Measurements from ENCODE around the genes DGCR2 and CDC45.

DNA sequence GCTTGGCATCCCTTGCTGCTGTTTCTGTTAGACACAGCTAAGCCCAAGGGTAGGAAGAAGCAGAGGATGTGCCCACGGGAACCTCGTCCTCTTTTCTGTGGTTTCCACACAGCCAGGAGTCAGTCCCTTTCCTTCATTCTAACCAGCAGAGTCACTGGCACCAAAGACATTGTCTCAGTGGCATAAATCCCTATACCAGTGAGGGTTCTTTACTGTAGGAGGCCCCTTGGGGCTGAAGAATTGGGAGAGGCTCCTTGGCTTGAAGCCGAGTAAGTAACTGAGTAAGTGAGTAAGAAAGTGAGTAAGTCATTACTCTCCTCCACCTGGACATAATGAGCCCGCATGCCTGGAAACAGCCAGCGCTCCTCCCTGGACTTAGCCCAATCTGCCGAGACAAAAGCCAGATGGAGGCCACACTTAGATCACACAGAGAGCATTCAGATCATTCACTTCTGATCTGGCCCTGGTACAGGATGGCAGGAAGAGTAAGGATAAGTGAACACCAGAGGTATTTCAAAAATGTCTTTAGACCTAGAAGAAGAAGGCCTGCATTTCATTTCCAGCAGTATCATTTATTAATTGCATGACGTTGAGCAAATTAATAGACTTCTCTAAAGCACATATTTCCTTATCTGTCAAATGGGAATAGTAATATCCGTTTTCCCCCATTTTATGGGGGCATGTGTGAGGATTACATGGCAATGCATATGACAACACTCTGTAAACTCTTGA lies 8.1 kb upstream of the MICAL3 start:
- RRBS: no CpG with 5 or more reads among the region's 8 CpGs
CAGE:
- cytosol, long polyA plus RNA: no peak
- long polyA plus RNA: no peak
- nucleus, long polyA plus RNA: no peak

- RRBS: no CpG with 5 or more reads among the region's 13 CpGs
CAGE:
- cytosol, long polyA plus RNA: no peak
- long polyA plus RNA: no peak
- nucleus, long polyA plus RNA: no peak
These were observed 12.4 kb upstream of the PEX26 start for GRCh38 chr22:18065302-18065867.

DNA sequence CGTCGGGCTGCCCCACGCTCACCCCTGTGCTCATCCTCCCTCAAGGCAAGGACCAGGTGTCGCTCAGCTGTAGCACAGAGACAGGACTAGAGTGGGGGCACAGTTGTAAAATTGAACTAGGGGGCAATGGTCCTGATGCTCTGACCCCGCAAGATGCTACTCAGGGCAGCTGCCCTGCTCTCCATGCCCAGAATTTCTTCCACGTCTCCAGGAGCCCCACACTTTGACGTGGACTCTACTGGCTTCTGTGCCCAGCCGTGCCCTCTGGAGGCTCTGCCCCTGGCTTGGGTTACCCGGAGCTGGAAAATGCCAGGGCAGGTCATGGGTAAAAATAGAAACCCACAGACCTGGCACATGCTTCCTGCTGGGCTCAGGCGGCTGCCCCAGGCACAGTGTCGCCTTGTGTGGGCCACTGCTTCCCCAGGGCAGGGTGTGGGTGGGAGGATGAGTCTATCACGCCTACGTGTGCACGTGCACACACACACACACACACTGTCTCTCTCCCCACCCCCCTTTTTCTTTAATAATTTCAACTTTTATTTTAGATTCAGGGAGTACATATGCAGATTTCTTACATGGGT lies 9.1 kb downstream of the TUBA8 start:
- RRBS: no CpG with 5 or more reads among the region's 14 CpGs
CAGE:
- cytosol, long polyA plus RNA: no peak
- long polyA plus RNA: no peak
- nucleus, long polyA plus RNA: no peak

GRCh38 chr22:18905449-18905850 lies 670 bp upstream of the DGCR6 start:
- RRBS: 4% methylated on average over 4 of the region's 13 CpGs
CAGE:
- cytosol, long polyA plus RNA: no peak
- long polyA plus RNA: no peak
- nucleus, long polyA plus RNA: no peak

DNA sequence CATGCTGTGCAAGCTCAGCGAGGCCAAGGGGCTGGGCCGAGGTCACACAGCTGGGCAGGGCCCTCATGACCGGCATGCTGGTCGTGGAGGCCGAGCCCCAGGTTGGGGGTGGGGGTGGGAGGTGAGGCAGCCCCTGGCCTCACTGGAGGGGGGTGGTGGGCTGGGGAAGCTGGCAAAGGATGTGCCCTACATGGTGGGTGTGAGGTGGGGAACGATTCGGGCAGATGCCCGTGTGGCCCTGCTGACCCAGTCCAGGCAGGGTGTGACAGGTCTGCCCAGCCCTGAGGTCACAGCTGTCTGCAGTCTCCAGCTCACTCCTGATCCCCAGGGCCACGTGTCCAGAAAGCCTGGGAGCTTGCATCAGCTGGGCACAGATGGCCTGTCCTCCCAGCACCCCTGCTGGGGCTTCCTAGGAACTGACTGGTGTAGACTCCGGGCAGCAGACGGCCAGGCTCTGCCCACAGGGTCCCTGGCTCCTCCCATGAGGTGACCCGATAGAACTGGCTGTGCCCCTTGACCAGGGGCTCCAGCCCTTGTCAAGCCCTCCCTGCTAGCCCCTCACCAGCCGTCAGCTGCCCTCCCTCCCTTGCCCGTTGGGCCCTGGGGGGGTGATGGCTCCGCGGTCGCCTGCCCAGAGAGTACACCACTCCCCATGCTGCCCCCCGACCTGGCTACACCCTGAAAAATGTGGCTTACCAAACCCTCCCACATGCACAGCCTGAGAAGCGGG lies 31.5 kb upstream of the PRODH start:
- RRBS: no CpG with 5 or more reads among the region's 19 CpGs
CAGE:
- cytosol, long polyA plus RNA: no peak
- long polyA plus RNA: no peak
- nucleus, long polyA plus RNA: no peak

DNA sequence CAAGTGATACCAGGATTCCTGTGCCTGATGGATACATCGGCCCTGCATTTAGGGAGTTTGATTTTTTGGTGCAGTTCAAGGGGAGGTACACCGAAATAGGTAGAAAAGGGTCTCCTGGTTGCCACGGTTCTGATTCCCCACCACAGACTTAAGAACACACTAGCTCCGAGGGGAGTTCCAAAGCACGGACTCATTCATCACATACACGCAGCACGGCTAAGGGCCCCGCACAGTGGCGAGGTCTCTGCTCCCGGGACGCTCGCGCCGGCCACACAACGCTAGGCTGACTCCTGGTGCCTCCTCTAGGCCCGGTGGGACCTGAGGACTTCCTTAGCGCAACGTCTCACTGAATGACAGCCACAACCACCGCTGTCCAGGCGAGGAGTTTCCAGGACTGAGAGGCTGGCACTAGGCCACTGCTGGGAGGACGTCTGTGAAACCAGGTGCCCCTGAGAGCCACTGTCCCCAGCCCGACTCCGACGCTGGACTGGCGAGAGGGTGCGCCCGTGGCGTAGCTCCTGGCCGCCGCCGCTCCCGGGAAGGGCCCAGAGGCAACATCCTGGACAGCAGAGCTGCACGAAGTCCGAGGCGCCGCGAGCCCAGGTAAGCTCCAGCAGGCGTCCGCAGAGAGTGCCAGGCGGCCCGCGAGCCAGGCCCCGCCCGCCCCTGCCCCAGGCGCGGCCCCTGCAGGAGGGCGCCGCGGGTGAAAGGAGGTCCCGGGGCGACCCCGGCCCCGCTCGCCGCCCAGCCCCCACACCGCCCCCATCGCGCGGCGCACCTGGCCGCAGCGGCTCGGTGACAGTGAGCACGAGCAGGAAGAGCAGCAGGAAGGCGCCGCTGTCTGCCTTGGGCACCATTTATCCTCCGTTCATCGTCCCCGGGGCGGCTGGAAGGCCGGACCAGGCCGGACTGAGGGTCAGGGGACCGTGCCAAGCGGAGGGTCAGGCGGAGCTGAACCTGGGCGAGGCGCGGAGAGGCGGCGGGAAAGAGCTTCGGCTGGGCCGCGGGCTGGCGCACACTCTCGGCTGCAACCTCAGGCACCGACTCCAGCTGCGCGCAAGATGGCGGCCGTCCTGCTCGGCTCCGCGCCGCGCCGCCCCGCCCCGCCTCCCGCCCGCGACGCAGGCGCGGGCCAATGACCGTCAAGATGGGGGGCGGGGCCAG lies at the start of gene DGCR2:
TSS of gene DGCR2 (minus strand) at position 1,063 of the 1,164 bp plus-strand sequence.
- RRBS: no CpG with 5 or more reads among the region's 106 CpGs
CAGE:
- cytosol, long polyA plus RNA: no peak
- long polyA plus RNA: no peak
- nucleus, long polyA plus RNA: no peak

GRCh38 chr22:19122896-19123511 lies 792 bp upstream of the DGCR2 start:
- RRBS: 16% methylated on average over 2 of the region's 14 CpGs
CAGE:
- cytosol, long polyA plus RNA: no peak
- long polyA plus RNA: no peak
- nucleus, long polyA plus RNA: no peak

GRCh38 chr22:19177584-19178122 lies 883 bp downstream of the SLC25A1 start:
- RRBS: 21% methylated on average over 7 of the region's 55 CpGs
CAGE:
- cytosol, long polyA plus RNA: no peak
- long polyA plus RNA: no peak
- nucleus, long polyA plus RNA: no peak

- RRBS: no CpG with 5 or more reads among the region's 2 CpGs
CAGE:
- cytosol, long polyA plus RNA: no peak
- long polyA plus RNA: no peak
- nucleus, long polyA plus RNA: no peak
These were observed 32.1 kb downstream of the CLTCL1 start for GRCh38 chr22:19259409-19259920.

- RRBS: no CpG with 5 or more reads among the region's 17 CpGs
CAGE:
- cytosol, long polyA plus RNA: no peak
- long polyA plus RNA: no peak
- nucleus, long polyA plus RNA: no peak
These were observed 59.4 kb upstream of the CLTCL1 start for GRCh38 chr22:19350694-19351628.

DNA sequence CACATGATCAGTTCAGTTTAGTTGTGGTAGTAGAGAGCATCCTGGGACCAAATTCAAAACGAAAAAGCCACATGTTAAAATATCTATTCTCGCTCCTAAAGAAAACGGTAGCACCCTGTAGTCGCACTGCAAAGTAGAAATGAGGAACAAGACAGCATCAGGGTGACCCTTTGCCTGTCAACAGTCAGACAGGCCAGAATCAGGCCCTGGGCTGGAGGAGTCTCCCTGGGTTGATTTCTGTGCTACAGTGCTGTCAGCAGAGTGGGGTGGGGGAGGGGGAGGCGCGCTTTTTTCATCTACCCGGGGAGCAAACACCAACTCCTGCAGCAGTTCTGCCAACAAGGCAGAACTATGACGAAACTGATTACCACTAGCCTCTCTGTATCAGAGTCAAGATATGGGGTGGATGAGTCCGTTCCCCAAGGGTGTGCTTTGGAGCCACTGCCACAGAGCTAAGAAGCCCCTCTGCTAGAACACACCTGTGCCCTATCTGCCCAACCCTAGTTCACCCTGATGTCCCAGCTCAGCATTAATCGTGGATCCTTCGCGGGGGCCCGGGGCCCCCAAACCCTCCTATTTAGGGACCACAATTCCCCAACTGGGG lies 1.1 kb downstream of the HIRA start:
- RRBS: no CpG with 5 or more reads among the region's 13 CpGs
CAGE:
- cytosol, long polyA plus RNA: no peak
- long polyA plus RNA: no peak
- nucleus, long polyA plus RNA: no peak

DNA sequence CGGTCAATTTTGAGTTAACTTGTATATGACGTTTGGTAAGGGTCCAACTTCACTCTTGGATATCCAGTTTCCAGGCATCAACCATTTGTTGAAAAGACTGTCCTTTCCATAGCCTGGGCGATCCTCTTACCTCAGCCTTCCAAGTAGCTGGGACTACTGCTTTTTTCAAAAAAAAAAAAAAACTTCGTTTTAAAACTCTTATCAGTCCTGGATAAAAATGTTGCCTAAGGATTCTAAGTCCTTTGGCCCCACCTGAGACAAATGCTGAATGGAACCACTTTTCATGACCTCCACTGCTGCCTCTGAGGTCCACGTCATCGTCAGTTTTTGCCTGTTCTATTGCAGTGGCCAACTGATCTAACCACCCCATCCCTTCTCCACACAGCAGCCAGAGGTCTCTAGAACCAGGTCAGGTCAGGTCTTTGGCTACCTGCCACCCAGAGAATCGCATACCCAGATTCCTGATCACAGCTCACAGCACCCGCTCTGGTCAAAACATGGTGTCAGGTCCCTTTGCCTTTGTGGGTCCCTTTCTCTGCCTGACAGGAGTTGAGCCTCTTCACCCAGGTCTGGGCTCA lies 7.2 kb downstream of the C22orf39 start:
- RRBS: no CpG with 5 or more reads among the region's 8 CpGs
CAGE:
- cytosol, long polyA plus RNA: no peak
- long polyA plus RNA: no peak
- nucleus, long polyA plus RNA: no peak

GRCh38 chr22:19479534-19480712 lies at the start of gene CDC45:
CDC45 (plus strand) TSS chr22:19479920.
- RRBS: 3% methylated on average over 14 of the region's 62 CpGs
CAGE:
- cytosol, long polyA plus RNA: start-site peak on the plus strand at chr22:19479891-19479941, 73 and 50 reads in 2 replicates
- long polyA plus RNA: no peak
- nucleus, long polyA plus RNA: no peak

DNA sequence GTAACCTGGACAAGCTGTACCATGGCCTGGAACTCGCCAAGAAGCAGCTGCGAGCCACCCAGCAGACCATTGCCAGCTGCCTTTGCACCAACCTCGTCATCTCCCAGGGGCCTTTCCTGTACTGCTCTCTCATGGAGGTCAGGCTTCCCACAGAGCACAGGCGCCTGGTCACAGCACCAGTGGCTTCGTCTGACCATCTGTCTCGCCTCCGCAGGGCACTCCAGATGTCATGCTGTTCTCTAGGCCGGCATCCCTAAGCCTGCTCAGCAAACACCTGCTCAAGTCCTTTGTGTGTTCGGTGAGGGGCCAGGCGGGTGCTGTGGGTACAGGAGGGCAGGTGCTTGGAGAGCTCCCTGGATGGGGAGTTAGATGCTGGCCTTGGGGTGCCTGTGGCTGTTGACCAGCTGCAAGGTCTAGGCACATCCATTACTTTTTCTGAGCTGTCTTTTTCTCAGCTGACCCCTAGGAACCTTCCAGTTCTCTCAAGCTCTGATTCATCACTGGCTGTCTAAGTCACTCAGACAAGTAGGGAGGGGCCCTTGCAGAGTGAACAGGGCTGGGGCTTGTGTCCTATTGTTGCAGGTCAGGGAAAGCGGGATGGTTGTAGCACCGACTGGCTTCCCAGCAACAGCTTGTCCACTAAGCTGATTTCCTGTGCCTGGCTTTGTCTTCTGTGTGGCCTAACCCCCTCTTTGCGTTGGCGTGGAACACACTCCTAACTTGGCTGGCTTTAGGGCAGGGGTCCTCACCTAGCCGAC lies 9.3 kb downstream of the CLDN5 start:
- RRBS: no CpG with 5 or more reads among the region's 15 CpGs
CAGE:
- cytosol, long polyA plus RNA: no peak
- long polyA plus RNA: no peak
- nucleus, long polyA plus RNA: no peak

GRCh38 chr22:19523198-19524313 lies 654 bp downstream of the CLDN5 start:
- RRBS: 16% methylated on average over 32 of the region's 113 CpGs
CAGE:
- cytosol, long polyA plus RNA: no peak
- long polyA plus RNA: no peak
- nucleus, long polyA plus RNA: no peak

GRCh38 chr22:19718905-19719428 lies 4.4 kb upstream of the GP1BB start:
- RRBS: 100% methylated on average over 1 of the region's 46 CpGs
CAGE:
- cytosol, long polyA plus RNA: no peak
- long polyA plus RNA: no peak
- nucleus, long polyA plus RNA: no peak

DNA sequence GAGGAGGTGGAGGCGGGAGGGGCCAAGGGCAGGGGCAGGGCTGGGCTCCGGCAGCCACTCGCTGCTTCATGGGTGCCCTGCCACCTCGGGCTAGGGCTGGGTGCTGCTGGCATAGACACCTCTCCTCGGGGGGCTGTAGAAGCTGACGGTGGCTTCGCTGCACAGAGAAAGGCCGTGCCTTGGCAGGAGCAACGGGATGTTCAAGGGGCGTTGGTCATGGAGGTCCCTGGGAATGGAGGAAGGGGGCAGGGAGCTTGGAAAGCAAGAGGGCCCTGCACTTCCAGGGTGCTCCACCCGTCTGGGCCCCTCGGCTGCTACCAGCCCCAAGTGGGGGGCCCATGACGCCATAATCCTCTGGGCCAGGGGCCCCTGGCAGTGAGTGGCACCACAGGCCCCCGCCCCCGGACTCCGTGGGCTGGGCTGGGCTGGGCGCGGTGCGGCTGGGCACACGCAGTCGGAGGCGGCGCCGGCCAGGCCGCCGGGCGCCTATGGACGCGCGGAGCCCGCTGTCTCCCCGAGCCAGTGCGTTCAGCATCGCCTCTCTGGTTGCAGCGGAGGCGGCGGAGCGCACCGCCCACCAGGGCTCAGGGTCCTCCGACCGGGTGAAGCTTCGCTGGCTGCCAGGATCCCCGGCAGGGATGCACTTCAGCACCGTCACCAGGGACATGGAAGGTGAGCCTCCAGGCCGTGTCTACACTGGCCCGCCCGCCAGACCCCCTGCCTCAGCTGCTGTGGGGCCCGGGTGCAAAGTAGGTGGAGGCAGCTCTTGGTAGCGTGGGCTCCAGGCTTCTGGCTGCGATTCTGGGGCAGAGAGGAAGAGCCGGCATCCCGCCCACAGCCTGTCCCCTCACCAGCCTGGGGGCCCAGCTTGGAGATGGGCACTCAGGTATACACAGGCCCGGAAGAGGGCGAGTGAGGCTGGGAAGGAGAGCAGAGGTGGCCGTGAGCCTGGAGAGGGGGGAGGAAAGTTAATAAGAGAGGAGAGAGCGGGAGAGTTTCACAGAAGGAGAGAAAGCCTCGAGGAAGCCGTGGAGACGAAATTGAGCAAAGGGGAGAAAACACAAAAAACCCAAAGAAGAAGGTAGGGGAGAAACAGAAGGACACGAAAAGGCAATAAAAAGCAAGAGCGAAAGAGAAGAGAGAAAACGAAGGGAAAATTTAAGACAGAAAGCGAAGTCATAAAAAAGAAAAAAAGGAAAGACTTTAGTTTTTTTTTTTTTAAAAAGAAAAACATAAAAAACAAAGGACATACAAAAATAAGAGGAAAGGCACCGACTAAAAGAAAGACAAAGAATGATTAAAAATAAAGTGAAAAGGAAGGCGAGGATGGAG lies 1.1 kb upstream of the TBX1 start:
- RRBS: 12% methylated on average over 20 of the region's 65 CpGs
CAGE:
- cytosol, long polyA plus RNA: no peak
- long polyA plus RNA: no peak
- nucleus, long polyA plus RNA: no peak

DNA sequence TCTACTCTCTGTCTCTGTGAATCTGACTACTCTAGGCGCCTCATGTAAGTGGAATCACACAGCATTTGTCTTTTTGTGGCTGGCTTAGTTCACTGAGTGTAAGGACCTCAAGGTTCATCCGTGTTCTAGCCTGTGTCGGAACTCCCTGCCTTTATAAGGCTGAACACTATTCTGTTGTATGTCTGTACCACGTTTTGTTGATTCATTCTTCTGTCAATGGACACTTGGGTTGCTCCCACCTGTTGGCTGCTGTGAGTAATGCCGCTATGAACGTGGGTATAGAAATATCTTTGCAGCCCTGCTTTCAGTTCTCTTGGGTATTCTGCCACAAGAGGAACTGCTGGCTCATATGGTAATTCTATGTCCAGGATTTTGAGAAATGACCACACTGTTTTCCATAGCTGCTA lies 19.7 kb downstream of the TBX1 start:
- RRBS: no CpG with 5 or more reads among the region's 6 CpGs
CAGE:
- cytosol, long polyA plus RNA: no peak
- long polyA plus RNA: no peak
- nucleus, long polyA plus RNA: no peak

DNA sequence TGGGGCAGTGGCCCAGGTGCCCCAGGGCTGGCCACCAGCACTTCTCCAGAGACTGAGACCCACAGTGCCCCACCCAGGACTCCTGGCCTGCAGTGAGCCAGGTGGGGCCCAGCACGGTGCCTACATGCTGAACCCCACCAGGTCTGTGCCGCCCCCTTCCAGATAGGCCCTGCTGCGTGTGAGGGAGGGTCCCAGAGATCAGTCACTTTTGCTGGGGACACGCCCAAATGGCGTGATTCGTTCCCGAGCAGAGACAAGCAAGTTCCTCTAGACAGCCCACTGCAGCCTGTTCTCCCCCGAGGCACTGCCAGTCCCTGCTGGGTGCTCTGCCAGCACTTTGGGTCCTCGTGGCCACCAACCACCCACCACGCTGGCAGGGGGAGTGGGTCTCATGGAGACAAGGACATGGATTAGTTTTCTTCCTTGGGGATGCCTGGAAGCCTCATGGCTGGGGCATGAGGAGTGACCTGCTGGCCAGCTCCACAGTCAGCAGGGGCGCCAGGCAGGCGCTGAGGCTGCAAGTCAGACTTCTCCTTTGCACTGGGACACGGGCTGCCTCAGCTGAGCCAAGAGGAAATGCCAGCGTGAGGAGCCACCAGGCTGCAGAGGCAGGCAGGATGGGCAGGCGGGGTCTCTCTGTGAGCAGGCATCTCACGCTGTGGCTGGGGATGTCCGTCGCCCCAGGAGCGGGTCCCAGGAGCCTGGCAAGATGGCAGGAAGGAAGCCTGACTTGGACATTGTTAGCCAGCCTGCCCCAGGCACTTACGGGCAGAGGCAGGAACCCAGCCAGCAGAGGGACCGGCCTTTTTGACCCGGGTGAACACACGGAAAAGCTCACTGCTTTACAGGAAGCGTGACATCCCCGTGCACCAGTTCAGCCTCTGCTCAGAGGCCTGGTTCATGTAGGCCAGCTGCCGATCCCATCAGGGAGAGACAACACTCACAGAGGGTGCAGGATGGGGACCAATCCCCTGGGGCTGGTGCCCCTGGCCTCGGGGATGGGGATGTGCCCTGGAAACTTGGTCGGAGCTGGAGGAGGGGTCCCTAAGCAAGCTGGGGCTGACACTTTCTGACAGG lies 10.3 kb downstream of the GNB1L start:
- RRBS: no CpG with 5 or more reads among the region's 28 CpGs
CAGE:
- cytosol, long polyA plus RNA: no peak
- long polyA plus RNA: no peak
- nucleus, long polyA plus RNA: no peak

DNA sequence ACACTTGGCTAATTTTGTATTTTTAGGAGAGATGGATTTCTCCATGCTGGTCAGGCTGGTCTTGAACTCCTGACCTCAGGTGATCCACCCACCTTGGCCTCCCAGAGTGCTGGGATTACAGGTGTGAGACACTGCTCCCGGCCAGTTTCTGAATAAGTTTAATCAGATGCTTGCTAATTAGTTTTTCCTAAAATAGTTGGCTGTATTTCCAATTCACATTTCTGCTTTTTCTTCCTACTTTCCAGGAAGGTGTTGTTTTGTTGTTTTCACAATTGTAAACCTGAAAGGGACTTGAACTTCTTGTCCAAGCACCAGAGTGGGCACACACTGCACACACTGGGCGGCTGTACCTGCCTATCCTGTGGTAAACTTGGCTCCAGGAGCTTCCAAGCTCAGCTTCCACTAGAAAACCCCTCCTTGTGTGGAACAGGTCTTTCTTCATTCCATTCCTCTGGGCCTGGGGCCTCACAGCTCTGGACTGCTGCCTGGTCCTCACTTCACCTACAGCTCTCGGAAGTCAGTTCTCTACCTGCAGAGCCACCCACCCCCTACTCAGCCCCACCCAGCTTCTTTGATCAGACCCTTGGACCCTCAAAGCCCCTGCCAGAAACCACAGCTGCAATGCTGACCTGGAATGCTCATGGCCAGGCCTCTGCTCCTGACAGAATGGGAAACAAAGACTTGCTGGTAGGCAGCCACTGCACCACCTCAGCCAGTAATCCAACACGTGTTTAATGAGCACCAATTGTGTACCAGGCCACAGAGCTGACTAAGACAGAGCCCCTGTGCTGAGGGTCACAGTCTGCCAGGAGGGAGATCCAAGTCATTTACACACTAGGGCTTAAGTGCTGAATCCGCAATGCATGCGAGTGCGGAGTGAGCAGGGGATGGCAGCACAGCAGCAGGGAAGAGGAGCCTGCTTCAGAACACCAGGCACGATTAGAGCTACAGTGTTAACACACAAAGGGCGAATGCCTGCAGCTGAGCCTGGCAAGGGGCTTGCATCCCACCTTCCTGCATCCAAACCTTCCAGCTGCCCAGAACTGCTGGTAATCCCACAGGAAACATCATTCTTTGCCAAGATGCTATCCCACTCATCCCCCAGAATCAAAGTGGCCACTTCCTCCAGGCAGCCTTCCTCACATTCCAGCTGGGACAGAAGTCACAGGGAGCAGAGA lies 4.8 kb downstream of the GNB1L start:
- RRBS: no CpG with 5 or more reads among the region's 9 CpGs
CAGE:
- cytosol, long polyA plus RNA: no peak
- long polyA plus RNA: no peak
- nucleus, long polyA plus RNA: no peak

Measured in SK-N-SH (cell line).